Pericardium fibroblast (primary cell): ENCODE data around the gene SPDYE8.

- RAMPAGE, long total RNA: no peak
Observed at GRCh38 chr7:73029634-73030109, at the start of gene SPDYE8. Gene SPDYE8 (minus strand): TSS chr7:73029766.

DNA sequence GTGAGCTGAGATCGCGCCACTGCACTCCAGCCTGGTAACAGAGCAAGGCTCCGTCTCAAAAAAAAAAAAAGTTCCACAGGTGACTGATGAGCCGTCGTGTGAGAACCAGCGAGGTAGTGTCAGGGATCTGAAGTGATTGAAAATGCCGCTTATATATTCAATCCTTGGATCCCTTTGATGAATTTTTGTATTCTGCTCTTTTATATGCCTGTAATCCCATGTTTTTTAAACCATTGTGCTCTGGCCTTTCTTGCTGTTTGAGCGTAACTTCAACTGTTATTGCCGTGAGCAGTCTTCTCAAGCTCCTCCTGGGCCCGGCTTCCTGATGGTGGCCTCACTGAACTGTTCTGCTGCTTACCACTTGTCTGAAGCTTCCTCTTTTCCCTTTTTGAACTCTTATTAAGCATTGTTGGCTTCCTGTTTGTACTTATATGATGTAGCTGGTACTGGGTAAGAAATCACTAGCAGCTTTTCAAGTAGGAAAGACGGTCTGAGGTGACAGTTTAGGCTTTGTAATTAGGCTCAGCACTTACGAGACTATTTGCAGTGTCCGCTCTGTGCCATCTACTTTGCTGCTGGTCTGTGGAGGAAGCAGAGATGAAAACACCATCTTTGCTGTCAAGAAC, 16.7 kb downstream of the NSUN5 start:
- RAMPAGE, long total RNA: no peak

DNA sequence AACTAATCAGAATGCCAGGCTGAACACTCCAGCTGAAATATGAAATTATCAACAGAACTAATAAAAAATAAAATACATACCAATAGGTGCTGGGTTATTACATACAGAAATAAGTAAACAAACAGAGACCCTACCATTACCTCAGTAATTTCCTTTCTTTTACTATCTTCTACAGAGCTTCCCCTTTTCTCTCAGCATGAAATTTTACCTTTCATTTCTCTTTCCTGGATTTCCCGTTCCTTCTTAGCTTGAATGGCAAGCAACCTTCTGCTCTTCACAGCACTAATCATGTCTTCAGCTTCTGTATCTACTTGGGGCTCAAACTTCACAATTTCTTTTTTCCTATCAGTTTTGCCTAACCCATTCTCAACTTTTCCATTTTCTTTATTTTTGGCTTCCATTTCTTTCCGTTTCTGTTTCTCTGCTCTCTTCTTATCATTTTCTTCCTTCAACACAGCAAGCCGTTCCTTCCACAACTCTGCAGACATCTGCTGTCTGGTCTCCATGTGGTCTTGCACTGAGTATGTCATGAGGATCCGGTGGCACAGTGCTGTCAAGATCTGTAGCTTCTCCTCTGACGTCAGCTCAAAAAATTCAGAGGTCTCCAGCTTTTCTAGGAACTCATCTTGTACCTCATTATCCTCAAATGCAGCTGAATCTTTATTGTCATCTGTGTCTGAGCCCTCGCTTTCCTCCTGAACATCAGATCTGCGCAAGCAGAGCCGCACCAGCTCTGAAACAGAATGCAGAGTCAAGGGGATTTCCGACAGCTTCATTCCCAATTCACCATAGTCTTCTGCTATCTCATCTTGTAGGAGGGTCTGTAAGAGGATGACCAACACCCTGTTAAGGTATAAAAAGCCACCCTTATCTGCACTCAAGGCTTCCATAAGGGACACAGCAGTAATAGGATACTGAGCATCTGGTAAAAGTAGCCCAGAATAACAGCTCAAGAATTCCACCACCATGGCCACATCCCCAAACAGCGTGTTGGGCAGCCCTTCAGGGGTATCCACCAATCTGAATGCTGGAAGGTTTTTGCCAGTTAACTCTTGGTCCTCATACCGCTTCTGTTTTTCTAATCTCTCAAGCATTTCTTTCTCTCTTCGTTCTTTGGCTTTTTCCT, 43.4 kb downstream of the FZD9 start:
- RAMPAGE, long total RNA: no peak

DNA sequence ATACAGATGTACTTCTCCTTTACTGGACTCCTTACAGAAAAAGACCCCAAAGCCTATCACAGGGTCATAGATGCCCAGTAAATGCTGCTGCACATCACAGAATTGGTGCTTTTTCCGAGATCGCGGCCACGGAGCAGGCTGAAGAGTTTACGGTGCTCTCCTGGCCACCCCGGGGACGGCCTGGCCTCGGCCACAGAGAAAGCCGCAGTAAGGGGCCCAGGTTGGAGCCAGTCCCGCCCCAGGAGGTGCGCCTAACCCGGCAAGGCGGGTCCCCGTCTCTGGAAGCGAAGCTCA, 442 bp downstream of the TBL2 start:
- RAMPAGE, long total RNA: no peak

DNA sequence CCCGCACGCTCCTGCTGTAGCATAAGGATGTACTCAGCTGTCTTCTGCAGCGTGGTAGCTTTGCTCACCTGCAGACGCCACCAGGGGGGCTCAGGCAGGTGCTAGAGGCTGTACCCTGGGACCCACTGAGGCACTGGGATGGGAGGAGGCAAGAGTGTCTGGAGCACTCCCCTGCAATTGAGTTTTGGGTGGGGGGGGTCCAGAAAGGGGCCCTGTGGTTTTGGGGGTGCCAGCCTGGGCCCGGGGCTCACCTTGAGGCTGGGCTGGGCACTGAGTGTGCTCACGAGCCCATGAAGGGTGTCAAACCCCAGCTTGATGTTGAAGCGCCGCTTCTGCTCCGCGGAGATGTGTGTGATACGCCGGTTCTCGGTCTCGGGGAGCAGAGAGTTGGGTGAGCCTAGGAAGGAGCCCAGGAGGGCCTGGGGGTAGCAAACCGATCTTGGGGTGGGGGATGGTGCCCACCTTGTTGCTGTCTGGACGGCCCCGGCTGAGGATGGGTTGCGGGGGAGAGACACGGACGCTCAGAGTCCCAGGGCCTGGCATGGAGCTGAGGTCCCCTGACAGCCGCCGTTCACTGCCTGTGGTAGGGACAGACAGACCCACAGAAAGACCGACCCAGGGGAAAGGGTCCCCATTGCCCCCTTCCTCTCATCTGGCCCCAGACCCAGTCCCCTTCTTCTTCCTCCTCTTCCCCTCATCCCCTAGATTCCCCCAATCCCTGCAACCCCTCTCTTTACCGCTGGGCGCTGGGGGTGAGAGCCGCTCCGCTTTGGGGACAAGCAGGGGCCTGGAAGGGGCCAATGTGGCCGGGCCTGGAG, 17.7 kb upstream of the TBL2 start:
- RAMPAGE, long total RNA: no peak

GRCh38 chr7:73612758-73613170, 11.6 kb downstream of the MLXIPL start:
- RAMPAGE, long total RNA: no peak

- RAMPAGE, long total RNA: no peak
Observed at GRCh38 chr7:73689446-73690125, 6.2 kb downstream of the BUD23 start.

DNA sequence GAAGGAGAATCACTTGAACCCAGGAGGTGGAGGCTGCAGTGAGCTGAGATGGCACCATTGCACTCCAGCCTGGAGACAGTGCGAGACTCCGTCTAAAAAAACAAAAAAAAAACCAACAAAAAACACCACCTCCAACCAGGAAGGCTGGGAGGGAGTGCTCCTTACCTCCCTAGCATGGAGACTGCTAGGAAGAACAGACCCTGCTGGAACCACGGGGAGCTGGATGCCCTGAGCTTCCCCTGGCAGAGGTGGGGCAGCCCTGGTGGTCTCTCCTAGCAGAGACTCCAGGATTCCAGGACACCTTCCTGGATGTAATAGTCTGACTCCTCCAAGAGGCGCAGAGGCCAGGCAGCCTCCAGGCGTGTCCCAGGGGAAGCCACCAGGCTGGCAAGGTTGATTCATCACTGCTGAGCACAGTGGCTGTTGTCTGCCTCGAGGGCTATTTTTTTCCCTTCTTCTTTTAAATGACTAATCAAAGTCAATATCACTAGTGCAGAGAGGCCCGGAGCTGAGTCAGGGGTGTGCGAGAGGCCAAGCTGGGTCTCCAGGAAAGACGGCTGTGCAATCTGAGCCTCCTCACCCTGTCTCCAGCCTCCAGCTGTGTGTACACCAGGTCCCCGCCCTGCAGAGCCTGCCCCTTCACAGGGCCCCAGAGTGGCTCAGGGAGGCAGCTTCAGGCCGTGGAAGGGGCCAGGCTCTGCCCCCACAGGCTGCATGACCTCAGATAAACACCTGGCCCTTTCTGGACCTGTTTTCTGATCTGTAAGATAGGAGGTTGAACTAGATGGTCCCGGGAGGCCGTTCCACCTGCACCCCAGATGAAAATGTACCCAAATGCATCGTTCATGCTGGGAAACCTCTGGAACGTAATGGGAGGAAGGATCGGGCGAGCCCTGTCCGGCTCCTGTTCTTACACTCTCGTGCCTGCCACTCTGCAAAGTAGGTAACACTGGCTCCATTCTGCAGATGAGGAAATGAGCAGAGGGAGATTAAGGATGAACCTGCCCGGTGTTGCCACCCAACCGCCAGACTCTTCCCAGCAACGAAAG, 3.8 kb downstream of the STX1A start:
- RAMPAGE, long total RNA: no peak

DNA sequence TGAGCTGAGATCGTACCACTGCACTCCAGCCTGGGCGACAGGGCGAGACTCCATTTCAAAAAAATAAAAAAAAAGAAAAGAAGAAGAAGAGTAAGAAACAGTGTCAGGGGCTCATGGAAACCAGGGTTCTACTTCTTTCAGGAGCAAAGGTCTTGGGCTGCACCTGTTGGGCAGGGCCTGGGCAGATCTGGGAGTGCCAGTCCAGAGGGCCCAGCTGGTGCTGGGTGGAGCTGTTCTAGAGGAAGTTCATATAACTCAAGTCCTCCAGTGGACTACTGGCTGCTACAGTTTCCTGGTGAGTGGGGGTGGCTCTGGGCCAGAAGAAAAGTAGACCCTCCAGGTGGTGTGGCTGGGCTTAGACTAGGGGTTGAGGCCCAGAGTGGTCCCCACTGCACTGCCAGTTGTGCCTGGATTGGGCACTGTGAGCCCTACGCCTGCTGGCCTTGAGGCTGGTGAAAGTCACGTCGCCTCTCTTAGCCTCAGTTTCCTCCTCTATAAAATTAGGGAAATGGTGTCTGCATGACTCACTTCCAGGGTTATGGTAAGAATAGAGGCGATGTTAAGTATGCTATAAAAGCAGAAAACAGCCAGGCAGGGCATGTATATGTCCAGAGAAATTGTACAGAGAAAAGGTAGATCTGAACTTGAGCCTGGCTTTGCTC, 3.6 kb upstream of the CLDN3 start:
- RAMPAGE, long total RNA: no peak

- RAMPAGE, long total RNA: no peak
Observed at GRCh38 chr7:73829840-73830343, 904 bp upstream of the CLDN4 start.

GRCh38 chr7:73914558-73915079, 53.7 kb downstream of the TMEM270 start:
- RAMPAGE, long total RNA: no peak

- RAMPAGE, long total RNA: no peak
Observed at GRCh38 chr7:73985607-73985999, 42.4 kb upstream of the ELN start.

DNA sequence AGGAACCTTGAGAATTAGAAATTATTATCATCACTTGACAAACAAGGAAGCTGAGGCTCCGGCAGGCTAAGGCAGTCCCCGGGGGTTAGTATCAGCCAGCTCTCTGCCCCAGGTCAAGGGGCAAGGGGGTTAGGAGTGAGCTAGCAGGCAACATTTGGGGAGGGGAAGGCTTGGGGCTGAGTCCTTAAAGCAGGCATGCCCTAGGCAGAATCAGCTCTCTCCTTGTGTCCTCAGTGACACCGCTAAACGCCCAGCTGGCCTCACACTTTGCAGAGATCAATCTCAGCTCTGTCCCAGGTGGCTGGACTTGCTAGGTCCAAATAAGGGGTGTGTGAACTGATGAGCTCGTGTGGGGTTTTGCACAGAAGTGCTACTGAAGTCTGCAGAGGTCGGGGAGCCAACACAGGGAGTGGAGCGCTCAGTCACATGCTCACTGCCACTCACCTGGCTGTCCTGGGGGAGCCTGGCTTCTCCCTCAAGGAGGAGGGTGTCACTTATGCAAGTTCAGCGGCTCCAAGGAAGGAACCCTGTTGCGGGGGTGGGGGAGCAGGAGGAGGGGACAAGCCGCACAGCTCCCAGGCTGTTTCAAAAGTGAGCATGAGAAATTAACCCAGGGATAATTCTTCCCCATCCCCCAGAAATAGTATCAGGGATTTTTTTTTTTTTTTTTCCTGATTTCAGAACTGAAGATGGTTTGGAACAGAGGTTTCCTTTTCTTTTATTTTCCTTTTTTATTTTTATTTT, 2.0 kb downstream of the ELN start:
- RAMPAGE, long total RNA: no peak

DNA sequence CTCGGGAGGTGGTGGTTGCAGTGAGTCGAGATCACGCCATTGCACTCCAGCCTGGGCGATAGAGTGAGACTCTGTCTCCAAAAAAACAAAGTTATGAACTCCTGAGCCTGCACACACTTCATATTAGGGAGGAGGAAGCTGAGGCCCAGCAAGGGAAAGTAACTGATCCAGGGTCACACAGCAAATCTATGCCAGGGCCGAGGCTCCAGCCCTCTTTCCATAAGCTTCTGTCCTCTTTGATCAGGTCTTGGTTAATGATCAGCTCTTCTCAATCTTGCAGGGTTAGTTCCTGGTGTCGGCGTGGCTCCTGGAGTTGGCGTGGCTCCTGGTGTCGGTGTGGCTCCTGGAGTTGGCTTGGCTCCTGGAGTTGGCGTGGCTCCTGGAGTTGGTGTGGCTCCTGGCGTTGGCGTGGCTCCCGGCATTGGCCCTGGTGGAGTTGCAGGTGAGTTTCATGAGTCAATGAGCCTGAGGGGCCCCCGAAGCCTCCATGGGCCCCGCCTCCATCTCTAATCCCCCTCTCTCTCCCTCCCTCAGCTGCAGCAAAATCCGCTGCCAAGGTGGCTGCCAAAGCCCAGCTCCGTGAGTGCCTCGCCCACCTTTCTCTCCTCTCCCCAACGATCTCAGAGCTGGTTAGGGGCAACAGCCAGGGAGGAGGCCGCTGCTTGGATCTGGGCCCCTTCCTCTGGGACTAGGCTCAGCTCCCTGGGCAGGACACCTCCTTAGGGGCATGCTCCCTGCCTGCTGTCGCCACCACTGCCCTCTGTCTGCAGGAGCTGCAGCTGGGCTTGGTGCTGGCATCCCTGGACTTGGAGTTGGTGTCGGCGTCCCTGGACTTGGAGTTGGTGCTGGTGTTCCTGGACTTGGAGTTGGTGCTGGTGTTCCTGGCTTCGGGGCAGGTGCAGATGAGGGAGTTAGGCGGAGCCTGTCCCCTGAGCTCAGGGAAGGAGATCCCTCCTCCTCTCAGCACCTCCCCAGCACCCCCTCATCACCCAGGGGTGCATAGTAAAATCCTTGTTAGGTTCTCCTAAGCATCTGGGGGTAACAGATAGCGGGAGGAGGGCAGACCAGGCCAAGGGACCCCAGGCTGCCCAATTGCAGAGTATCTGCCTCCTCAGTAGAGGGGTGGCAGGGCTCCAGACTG, 23.6 kb upstream of the LIMK1 start:
- RAMPAGE, long total RNA: no peak

- RAMPAGE, long total RNA: no peak
Observed at GRCh38 chr7:74092657-74093493, 9.3 kb downstream of the LIMK1 start.

- RAMPAGE, long total RNA: no peak
Observed at GRCh38 chr7:74371091-74371829, 82.1 kb downstream of the CLIP2 start.

- RAMPAGE, long total RNA: no peak
Observed at GRCh38 chr7:74393457-74394127, 60.1 kb upstream of the GTF2IRD1 start.

DNA sequence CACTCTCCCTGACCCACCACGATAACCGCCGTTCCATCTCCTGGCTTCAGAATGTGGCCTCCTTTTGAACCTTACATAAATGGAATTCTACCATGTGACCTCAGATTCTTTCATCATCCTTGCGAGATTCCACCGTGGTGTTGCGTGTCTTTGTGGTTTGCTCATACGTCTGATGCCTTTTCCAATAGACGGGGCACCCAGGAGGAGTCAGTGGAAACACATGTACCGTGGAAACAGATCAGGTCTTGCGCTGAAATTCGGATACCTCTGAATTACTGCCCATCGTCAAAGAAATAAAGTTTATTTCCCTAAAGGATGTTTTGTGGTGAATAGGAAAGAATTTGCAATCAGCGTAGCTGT, 28.9 kb downstream of the GTF2IRD1 start:
- RAMPAGE, long total RNA: no peak

- RAMPAGE, long total RNA: no peak
Observed at GRCh38 chr7:74498934-74499713, 45.4 kb downstream of the GTF2IRD1 start.

DNA sequence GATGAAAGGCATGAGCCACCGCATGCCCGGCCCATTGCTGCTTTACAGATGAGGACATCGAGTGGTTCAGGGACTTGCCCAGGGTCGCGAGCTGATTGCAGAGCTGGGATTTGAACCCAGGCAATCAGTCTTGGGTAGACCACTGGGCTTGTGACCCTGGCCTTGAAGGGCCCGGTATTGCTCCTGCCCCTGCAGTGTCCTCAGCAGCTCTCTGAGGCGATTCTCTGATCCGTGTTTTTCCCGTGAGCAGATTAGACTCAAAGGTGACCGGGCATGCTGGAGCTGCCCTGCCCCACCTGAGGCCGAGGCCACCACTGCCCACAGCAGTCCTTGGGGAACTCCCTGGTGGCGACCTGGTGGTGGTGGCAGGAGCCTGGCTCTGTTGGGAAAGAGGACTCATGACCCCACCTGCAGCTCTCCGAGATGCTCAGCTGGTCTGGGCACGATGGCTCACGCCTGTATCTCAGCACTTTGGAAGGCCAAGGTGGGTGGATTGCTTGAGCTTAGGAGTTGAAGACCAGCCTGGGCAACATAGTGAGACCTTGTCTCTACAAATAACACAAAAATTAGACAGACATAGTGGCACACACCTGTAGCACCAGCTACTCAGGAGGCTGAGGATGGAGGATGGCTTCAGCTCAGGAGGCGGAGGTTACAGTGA, 76.1 kb upstream of the GTF2I start:
- RAMPAGE, long total RNA: no peak